ENCODE measurements around a stretch of chr6.

GRCh38 chr6:142915722-142916906 is 28.9 kb downstream of the HIVEP2 start:
- RRBS: no CpG with 5 or more reads among the region's 5 CpGs

- RRBS: no CpG with 5 or more reads among the region's 18 CpGs
These were observed 1.2 kb downstream of the HIVEP2 start for GRCh38 chr6:142943476-142944389.

DNA sequence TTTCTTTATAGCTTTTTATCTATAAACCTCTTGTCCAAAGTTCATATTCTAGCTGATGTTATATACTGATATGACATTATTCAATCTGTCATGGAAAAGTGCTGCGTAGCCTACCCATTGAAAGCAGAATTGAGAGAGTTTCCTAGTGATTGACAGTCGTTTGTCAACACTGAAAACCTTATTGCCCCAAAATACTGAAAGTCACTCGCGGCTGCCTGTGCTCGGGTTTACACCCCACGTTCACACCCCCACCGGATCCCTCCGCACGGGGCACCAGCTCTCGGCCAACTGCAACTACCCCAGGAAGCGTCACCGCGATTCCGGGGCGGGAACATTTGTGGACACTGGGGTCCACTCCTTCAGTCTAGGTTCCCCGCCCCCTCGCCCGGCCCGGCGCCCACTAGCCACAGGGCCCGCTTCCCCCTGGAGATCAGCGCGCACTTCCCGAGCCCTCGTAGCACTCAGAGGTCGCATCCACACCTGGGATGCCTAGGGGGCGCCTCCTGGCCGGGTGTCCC is 528 bp upstream of the AIG1 start:
- RRBS: 2% methylated on average over 12 of the region's 28 CpGs

DNA sequence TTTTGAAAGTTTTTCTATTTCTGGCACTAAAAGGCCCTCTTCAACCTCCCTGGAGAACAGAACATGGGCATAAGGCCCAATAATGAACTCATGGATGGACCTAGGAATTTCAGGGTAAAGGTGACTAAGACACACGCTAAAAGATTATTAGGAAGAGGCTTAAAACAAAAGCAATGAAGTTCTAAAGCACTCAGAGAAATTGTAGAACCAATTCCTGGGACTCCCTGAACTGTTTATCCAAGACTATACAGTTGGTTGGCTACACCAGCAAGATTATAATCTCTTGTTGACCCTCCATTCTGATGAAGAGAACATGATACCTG is 1.1 kb downstream of the AIG1 start:
- RRBS: no CpG with 5 or more reads among the region's 1 CpG

GRCh38 chr6:143181525-143181936 is 120.8 kb downstream of the AIG1 start:
- RRBS: no CpG with 5 or more reads among the region's 1 CpG

DNA sequence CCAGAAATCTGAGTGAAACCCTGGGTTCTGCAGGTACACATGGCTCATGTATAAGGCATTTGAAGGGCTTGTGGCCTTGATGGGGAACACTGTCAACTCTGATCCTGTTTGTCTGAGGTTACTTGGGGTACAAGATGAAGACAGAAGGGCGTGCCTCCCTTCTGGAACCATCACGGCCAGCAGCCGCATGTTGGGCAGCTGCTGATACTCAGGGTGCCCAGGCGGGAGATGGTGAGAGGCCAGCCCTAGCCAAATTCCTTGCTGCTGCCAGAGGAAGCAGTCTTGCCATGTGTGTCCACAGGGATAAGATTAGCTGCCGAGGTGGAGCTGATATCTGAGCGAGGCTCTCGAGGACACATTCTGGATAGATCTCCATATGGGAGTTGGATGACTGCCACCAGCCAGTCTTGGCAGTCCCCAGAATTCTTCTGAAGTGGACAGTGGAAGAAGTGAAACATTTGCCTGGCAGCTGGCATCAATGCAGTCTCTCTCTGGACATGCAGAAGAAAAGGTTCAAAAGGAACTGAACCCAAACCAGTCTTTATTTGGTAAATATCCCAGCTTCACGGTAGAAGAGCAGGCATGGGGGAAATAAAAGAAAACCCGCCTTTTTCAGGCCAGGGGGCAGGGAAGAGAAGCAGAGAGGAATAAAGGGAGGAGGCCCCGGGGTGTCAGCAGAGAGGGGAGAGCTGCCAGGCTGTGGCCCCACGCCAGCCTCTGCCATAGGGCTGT is 3.5 kb upstream of the FUCA2 start:
- RRBS: no CpG with 5 or more reads among the region's 11 CpGs

DNA sequence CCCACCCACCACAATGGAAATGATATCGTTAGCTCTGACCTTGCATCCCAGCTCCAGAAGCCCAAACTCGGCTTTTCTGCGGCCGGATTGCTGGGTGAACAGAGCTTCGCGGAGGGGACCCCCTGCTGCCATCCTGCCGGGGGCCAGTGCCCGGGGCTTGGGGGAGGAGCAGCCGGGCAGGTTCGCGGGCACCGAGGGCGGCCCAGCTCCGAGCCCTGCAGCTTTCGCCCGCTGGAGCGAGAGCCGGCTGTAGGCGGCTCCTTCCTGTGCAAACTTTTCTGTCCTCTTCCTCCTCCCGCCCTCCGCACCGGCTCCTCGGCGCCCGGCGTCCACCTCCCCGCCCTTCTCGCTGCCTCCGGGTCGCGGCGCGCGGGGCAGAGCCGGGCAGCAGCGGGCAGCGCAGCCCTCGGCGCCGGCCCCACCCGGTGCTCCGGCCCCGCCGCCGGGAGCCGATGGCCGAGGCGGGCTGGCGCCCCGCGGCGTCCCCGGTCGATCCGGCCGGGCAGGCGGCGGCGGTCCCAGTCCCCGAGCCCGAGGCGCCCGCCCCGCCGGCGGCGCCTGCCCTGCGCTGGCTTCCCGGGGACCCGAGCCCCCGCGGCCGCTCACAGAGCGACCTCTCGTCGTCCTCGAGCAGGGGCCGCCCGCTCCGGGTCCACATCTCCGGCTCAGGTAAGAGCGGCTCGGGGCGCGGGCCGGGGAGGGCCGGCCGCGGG is 25.2 kb upstream of the FUCA2 start:
- RRBS: 2% methylated on average over 51 of the region's 89 CpGs

GRCh38 chr6:143950832-143951362 is 57.2 kb downstream of the PLAGL1 start:
- RRBS: no CpG with 5 or more reads among the region's 3 CpGs

DNA sequence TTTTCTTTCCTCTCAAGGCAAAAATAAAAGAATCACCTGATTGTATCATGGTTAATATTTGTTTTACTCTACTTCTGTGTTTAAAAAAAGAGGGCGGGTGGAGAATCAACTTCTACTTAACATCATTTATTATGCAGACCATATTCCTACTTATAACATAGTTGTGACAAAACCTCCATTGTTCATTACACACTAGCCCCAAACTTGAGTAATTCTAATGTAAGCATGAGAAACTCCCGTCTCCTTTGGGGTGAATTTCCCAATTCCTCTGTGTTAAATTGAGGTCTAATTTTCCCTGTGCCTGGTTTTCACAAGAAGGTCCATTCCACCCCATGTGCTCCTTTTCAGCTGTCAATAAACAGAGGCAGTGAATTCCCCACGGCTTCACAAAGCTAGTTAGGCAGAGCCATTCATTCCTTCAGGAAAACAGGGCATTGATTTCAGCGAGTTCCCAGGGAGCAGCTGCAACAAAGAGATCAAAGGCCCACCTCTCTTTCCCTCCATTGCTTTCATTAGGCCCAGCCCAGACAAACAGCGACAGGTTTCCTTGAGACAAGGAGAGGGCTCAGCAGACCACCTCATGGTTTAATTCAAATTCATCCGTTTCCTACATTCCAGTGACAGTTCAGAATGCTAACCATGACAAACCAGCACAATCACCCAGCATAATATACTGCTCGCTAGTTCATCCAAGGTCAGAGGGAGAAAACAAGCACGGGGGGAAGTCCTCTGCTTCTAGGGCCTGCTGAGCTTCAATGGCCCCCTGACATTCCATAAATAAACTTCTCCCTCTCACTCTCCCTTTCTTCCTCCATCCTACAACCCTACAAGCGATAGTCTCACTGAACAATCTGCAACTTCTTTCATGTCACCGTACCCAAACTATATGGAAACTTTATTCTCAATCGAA is 35.0 kb downstream of the PLAGL1 start:
- RRBS: no CpG with 5 or more reads among the region's 11 CpGs

GRCh38 chr6:144064865-144065097 is 30.6 kb downstream of the SF3B5 start:
- RRBS: no CpG with 5 or more reads among the region's 8 CpGs

DNA sequence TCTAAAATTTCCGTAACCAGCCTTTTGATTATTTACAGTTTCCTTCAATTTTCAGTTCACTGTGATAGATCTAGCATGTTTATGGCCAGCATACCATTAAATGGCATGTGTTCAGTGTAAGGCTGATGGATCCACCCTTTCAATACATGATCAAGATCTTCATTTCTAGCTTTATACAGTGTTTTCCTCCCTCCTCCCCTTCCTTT is 19.0 kb downstream of the STX11 start:
- RRBS: no CpG with 5 or more reads among the region's 1 CpG

DNA sequence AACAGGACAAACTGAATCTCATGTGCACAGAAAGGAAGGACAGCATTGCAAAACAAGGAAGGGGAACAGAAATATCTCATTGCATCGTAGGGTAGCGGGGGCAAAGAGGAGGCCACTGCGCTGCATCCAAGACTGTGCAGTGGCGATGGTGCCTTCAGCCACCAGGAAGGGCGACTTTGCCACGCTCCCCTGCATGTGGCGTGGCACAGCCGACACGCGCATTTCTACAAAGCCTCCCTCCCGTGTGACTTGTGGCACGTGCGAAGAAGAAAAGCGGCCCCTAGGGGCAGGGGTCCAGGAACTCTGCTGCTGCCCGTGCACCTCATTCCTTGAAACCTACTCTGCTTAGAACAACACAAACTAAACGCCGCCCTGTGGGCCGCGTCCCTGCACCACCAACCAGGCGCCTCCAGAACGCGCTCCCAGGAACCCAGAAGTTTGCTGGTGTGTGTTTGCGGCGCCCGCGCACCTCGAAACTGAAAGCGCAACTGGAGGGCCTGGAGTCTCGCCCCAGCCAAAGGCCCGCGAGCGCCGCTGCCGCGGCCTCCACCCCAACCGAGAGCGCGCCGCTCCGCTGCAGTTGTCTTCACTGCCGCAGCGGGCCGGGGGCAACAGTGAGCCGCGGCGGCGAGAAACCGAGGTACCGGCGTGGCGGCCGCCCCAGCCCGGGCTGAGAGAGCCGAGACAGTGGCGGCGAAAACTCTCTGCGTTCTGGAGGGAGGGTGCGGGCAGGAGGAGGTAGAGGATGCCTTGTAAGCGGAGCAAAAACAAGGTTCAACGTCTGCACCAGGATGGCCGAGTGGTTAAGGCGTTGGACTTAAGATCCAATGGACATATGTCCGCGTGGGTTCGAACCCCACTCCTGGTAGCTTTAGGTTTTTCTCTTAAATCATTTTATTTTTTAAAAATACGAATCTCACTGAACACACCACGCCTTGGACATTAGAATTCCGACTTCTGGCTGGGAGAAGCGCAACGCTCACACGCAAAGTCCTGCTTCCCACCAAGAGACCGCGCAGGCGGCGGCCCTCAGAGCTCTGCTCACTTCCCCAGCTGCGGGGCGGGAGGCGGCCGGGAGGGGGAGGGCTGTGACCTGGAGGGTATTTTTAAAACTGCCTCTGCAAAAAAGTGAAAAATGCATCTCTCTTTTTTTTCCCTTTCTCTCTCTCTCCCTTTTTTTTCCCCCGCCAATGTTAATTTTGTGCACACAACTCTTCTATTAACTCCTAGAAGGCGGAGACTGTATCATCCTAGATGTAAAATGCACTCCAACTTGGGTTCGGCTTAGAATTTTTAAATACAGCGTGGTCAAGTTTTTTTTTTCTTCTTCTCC is 65.9 kb downstream of the STX11 start:
- RRBS: under 1% methylated on average over 7 of the region's 83 CpGs

DNA sequence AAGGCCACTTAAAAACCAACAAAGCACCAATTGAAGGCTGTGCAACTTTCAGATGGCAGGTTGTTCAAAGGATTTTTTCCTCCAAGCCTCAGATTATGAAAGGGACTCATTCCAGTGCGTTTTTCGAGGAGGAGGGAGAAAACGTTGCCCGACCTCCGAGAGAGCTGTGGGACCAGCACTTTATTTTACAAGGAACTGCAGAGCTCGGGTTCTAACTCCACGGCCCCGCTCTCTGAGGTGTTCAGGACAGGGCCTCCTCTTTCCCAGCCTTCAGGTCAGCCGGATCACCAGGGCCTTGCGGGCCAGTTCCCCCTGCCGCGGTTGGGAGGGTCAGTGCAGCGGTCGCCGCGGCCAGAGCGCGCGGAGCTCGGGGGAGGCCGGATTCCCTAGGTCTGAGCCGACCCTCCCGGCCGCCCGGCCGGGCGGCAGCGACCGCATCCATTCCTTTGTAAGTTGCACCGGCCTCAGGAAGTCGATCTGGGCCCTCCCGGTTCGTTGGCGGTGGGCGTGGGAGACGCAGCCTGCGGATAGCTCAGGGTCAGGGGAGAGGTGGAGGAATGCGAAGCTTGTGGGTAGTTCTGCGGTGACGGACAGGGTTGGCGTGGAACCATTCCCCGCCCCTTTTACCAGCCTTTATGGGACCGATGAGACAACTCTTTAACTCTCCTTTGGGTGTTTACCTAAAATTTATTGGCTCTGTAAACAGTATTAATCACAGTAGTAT is 1.6 kb downstream of the UTRN start:
- RRBS: 2% methylated on average over 9 of the region's 43 CpGs

GRCh38 chr6:144302487-144303160 is 17.5 kb downstream of the UTRN start:
- RRBS: no CpG with 5 or more reads among the region's 3 CpGs

DNA sequence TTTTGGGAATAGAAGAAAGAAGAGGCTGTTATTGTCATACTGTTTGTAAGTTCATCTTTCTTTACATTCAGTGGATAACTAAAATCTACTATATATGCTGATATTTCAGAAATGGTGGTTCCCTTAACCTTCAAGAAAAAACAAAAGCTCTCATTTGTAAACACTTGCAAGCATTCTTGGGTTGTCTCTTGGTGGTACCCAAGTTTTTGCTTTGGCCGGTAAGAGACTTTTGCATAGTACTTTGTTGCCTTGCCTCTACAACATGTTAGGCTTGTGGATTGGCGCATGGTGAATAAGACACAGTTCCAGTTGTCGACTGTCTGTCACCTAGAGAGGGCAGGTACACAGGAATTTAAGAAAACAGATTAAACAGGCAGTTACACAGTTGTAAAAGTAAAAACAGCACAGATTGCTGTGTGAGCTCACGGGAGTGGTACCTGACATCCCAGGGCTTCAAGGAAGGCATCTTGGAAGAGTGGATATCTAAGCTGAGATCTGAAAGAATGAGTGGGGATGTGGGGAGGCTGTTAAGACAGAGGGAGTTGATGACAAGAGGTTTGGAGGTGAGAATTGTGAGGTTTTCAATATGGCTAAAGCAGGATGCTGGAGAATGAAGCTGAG is 19.1 kb downstream of the UTRN start:
- RRBS: no CpG with 5 or more reads among the region's 4 CpGs

GRCh38 chr6:144331384-144332085 is 46.4 kb downstream of the UTRN start:
- RRBS: no CpG with 5 or more reads among the region's 12 CpGs

GRCh38 chr6:144335269-144335545 is 50.1 kb downstream of the UTRN start:
- RRBS: no CpG with 5 or more reads among the region's 4 CpGs

DNA sequence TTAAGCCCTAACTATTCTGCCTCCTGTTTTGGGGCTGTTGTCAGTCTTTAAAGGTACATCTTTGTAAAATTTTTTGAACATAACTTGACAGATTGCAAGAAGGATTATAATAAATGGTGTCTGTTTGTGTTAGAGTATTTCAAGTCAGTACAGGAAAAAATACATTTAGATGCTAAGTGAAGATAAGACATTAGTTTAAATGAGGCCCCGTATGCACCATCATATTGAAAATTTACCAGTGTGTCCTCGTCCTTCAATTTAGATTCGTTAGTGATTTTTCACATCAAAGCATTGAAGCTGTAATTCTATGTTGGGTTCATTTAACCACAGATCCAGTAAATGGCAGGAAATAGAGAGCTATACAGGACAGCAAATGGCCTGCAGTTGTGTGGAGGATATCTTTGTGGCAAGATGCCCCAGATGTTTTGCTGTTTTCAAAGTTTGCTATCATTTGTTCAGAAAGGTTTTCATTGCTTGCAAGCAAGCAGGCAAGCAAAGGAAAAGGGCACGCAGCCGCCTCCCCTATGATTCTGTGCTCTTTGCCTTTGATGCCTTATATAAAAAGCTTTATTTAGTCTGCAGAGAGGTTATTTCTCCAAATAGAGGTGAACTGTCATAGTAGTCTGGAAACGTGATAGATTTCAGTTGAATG is 66.1 kb downstream of the UTRN start:
- RRBS: no CpG with 5 or more reads among the region's 6 CpGs

DNA sequence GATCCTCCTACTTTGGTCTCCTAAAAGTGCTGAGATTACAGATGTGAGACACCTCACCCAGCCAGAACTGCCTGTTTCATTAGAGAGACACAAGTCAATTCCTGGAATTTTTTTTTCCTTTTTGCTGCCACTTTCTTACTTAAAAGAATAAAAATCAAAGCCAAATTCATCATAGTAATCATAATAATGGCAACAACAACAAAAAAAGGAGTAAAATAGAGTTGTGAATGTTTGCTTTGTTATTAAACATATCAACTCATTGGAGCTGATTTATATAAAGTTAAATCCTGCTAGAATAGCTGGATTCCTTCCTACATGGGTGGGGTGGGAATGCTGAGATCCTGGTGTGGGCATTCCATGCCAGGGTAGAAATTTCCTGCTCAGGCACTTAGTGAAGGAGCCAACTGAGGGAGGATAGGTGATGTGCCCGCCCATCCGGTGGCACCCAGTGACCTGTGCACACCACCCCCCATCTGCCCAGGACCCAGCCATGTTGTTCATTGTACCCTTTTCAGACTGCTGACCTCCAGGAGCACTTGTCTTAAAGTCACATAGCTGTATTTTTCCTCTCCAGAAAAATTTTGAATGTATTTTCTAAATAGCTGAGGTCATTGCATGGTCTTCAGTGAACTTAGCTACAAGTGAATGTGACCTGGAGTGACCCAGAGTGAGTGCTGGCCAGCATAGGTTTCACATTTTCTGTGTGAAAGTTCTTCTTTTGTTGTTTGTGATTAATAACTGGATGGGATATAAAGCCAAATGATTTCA is 76.9 kb downstream of the UTRN start:
- RRBS: no CpG with 5 or more reads among the region's 2 CpGs

DNA sequence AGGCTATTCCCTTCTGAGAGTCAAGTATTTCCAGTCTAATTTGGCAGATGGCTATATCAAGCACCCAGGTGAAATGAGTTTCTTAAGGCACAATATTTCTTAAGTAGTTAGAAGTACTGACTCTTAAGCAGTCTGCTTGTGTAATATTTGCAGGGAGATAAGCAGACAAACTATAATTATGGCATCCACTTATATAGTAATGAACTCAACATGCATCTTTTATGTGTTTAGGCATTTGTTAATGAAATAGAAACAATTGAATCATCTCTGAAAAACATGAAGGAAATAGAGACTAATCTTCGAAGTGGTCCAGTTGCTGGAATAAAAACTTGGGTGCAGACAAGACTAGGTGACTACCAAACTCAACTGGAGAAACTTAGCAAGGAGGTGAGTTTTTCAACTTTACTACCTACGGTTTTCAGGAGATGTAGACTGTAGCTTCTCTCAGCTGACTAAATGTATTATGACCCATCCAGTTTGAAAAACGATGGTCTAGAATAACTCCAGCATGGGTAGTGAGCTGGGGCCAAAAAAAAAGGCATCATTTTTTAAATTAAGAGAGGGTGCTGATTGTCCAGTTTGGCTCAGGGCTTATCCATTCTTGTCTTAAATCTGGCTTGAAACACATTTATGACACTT is 189.4 kb downstream of the UTRN start:
- RRBS: no CpG with 5 or more reads among the region's 3 CpGs

Measured in non-pigmented ciliary epithelial cell (primary cell).